ENCODE measurements around the genes CENPJ and PDX1.

- PRO-cap, result no peak
Measured at GRCh38 chr13:24295827-24296183, 13.6 kb upstream of the C1QTNF9 start.

- PRO-cap, result no peak
Measured at GRCh38 chr13:24439937-24440198, 72.7 kb downstream of the PARP4 start.

DNA sequence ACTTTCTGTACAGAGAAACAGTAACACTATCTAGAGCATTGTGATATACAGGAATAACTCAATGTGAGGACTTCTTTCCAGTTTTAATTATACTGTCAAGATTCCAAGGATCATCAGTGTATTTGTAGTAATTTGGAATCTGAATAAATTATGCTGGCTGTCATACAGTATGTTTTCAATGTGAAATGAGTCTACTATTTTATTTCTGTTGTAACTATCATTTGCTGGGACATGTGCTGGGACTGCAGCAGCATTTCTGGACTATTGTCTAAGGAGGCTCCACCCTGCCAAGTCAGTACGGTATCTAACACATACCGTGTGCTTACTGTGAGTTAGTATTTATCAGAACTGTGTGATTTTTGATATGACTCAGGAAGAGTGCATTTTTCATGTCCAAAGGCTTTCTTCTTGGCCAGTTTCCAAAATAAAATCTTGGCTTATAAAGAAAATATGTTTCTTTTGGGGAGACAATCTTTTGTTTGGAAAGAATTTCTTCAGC is 11.7 kb downstream of the PARP4 start:
- PRO-cap, result no peak

GRCh38 chr13:24922149-24923256 is at the start of gene CENPJ:
Gene CENPJ, minus strand, starts transcription at chr13:24922861.
- PRO-cap, result bidirectional peak, plus-strand start at chr13:24923029, minus-strand start at chr13:24922823

DNA sequence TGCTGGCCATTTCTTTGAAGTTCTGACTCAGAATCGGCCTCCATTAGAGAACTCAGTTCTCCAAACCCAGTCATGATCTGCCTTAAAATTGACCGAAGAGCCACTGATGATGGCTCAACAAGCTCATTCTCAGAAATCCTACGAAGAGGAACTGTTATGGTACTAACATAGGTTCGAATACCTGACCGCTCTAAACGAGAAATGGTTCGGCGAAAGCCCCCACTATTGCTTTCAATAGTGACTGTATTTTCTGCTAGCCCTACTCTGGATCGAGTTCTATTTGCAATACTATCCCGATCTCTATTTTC is 7.8 kb downstream of the RNF6 start:
- PRO-cap, result no peak

- PRO-cap, result no peak
Measured at GRCh38 chr13:26255057-26255243, 1.0 kb downstream of the CDK8 start.

- PRO-cap, result no peak
Measured at GRCh38 chr13:26255244-26255669, 1.3 kb downstream of the CDK8 start.

DNA sequence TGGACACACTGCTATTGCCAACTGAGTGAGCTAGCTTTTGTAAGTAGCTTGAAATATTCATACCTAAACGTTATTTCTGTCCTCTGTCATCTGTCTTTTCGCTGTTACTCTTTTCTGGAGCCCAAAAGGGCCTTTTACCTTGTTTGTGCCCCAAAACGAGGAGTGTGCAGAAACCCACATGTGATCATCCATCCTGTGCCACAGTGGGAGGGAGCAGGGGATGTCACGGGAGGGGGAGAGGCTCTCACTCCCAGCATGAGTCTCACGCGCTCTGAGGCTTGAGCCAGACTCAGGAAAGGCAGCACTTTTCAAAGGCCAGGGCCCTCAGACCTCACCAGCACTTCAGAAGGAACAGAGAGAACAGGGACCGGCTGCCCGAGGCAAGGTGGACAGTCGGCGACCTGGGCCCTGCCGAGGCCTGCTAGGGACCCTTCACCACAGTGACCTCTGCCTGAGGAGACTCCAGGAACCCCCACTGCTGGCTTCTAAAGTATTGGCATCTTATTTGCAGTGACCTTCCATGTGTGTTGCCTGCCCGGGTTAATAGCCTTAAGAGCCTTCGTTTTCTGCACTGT is 71.7 kb upstream of the WASF3 start:
- PRO-cap, result no peak

DNA sequence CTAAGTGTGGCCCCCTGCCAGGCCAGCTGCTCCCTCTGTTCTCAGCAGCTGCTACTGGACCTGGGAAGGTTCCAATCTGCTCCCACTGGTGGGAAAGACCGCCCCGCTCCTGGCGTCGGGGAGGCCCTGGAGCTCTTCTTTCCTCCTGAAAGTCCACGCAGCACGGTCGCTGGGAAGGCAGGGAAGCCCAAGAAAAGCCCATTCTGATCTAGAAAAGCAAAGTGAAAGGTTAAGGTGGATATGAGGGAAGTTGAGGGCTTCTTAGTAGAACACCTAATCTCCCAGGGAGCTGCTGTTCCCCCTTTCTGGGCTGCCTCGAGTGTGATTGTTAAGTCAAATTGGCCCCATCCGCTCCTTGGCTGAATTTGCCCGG is 205.5 kb downstream of the USP12 start:
- PRO-cap, result no peak

DNA sequence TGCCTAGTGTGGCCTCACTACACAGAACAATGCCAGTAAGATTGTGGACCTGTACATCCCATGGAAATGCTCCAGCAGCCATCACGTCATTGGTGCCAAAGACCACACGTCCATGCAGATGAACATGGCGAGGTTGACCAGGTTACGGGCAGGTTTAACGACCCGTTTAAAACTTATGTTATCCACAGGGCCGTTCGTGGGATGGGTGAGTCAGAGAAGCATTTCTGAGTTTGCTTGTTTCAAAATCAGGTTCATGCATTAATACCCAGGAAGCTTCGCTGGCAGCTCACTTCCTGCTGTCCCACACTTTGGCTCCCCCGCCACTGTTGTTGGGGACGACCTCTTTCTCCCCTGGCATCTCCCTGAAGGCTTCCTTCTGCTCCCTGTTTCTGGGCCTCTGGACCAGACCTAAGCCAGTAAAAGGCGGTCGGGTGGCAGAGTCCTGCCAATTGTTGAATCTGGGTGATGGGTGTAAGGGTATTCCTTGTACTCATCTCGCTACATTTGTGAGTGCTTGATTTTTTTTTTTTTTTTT is 194.0 kb downstream of the USP12 start:
- PRO-cap, result no peak

DNA sequence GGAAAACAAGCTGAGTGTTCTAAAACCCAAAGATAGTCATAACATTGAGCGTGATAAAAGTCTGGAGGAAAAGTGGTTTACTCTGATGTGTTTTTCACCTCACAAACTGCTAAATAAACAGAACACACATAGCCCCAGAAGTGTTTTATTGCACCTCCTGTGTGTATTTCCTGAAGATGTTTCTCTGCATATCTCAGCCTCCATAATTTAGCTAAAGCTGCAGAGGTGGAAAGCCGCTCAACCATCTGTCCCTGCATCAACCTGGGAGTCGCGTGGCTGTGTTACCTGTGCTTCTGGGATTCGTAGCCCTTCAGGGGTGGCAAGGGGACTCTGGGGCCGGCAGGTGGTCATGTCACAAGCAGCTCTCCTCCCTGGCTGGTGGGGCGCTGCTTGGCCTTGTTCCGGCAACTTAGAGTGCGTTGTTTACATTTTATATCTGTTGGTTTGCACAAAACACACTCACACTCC is 191.1 kb downstream of the USP12 start:
- PRO-cap, result no peak

GRCh38 chr13:27149273-27150025 is 22.2 kb downstream of the USP12 start:
- PRO-cap, result no peak

- PRO-cap, result no peak
Measured at GRCh38 chr13:27456397-27456623, 5.9 kb upstream of the MTIF3 start.

DNA sequence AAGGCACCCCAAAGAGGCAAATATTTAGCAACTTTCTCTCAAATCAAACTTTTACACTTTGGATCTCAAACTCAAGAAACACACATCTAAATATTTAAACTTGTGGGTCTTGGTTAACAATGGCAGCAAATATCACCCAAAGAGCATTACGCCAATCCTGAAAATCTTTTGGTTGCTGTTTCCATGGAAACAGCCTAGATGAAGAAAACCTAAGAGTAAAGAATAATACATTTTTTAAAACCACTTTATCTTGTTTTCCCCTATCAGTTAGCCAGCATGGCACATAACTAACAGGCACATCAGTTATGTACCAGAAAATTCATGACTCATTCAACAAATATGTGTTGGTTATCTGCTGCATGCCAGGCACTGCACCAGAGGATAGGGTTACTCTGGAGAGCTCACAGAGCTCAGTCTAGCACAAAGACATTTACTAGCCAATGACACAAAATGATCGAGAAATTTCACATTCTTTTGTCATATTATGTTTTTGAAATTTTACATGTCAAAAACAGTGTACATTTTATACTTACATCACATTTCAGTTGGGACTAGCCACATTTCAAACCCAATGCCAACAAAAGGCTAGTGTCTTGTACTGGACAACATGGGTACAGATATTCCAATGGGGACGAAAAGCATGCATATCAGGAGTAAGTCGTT is 20.4 kb downstream of the LNX2 start:
- PRO-cap, result no peak

GRCh38 chr13:27826505-27826956 is 34.2 kb downstream of the GSX1 start:
- PRO-cap, result no peak

DNA sequence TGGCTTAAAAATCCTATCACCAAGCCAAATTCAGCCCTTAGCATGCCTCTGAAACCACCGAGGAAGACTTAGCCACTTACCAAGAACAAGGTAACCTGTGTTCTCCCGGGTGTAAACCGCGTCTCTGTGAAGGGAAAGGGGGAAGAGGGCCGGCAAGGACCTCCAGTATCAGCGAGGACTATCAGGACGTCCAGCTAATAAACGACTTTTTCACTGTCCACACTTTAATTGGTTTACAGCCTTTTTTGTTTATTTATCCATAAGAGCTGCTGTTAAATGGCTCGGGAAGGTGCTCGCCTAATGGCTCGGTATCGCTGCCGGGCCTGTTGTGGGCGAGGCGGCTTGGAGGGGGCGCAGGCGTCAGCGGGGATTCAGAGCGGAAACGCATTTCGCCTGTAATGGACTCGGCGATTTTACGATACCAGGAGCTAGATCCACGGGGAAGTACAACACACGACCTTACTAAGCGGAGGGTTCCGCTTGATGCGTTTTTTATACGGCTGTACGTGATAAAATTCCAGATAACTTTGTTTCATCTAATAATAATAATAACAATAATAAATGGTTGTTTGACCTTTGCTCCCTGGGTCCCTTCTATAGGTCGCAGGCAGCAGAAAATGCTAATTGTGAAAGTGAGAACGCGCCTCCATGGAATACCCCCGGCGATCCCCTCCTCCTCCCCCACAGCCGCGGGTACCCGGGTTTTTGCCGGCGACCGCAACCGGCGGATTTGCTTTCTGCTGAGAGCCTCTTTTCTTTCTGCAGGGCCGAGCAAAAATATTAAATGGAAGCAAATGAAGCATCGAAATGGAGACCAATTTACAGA is 2.5 kb upstream of the PDX1 start:
- PRO-cap, result no peak

- PRO-cap, result no peak
Measured at GRCh38 chr13:27919551-27920447, at the start of gene PDX1. Gene PDX1, plus strand, starts transcription at chr13:27920000.

DNA sequence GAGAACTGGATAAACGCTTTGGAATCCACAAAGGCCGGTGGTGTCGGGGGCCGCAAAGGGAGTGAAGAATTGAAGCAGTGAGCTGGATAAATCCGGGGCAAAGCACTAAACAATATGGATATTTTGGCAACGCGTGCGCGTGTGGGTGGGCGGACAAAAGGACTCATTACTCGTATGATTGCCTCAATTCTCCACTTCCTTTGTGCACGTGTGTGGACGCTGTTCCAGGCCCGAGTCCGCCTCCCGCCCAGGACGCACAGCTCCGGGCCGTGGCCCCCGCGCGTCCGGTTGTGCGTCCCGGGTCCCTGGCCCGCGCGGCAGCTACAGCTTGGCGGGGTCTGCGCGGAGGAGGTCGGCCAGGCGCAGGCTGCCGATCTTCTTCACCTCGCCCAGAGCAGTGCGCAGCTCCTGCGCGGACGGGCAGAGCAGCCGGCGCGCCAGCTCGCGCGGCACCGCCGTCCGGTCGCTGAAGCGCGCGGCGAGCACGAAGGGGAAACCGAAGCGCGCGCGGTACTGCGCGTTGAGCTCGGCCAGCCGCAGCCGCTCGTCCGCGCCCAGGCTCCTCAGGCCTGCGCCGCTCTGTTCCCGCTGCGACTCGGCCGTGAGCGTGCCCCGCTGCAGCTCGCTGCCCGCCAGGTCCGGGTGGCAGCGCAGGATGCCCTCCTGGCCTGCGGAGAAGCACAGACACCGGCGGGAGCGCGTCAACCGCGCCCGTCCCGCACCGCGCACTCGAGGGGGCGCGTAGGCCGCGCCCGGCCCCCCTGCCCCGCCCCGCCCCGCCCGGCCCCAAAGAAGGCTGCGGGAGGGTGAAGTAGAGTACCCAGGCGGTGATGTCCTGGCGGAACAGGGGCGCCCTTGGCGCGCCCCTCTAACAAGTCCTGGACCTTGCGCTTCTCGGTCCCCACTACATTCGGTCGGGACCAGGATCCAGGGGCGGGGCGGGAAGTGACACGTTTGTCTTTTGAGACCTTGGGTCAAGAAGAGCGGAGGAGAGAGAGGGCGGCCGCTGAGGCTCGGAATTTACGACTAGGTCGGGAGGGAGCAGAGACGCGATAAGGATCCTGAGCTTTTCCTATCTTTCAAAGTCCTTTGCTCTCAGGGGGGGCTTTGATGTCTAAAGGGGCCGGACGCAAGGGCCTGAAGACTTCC is 9.0 kb upstream of the CDX2 start:
- PRO-cap, result no peak

- PRO-cap, result no peak
Measured at GRCh38 chr13:28140162-28140554, 1.8 kb downstream of the PAN3 start.

DNA sequence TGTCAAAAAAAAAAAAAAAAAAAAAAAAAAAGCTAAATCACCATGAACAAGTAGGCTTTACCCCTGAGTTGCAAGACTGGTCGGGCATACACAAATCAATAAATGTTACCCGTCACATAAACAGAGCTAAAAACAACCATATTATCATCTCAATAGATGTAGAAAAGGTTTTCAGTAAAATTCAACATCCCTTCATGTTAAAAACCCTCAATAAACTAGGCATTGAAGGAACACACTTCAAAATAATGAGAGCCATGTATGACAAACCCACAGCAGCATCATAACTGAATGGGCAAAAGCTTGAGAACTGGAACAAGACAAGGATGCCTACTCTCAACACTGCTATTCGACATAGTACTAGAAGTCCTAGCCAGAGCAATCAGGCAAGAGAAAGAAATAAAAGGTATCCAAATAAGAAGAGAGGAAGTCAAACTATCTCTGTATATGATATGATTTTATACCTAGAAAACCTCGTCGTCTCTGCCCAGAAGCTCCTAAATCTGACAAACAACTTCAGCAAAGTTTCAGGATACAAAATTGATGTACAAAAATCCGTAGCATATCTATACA is 18.7 kb downstream of the PAN3 start:
- PRO-cap, result no peak

Measured in right cardiac atrium (tissue), 1 donor.